Progenitor cell of endocrine pancreas (in vitro differentiated cells): ENCODE data around the gene ZC2HC1C.

DNA sequence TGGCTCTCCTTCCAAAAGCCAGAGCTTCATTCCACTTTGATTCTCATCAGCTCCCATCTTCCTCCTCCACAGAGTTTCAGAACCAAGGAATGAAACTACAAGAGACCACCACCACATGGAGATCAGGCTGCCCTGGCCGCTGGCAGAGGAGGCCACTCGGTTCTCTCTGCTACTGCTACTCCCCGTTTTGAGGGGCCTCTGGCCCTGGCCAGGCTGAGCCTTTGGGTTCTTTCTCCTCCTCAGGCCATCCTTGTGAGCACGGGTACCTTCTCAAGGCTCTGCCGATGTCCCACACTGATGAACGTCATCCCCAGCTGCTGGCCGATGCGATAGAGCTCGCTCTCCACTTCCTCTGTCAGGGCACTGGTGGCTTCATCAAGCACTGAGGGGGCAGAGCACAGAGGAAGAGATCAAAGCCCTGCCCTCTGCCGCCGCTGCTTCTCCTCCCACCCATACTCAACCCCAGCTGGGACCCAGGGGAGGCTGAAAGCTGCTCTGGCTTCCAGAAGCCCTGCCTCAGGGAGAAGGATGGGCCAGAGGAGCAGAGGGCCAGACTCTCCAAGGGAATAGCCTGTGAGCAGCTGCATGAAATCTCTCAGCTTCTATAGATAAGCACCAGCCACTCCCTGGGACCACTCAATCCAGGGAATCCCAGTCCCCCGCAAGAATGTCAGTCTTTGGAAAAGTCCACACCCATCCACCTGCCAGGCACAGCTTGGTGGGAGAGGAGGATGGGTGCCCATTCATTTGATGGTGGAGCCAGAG lies 16.1 kb downstream of the ABCD4 start:
- PRO-cap: no peak

- PRO-cap: no peak
Measured at GRCh38 chr14:74594713-74595618, 17.1 kb downstream of the LTBP2 start.

DNA sequence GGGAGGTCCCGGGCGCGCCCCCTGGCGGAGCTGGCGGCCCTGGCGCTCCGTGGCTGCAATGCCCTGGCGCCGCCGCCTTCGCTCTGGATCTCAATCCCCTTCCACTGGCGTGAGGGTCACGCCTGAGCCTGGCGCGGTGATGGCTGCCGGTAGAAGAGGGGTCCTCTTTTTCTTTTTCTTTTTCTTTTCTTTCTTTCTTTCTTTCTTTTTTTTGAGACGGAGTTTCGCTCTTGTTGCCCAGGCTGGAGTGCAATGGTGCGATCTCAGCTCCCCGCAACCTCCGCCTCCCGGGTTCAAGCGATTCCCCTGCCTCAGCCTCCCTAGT lies 670 bp upstream of the LTBP2 start:
- PRO-cap: no peak

DNA sequence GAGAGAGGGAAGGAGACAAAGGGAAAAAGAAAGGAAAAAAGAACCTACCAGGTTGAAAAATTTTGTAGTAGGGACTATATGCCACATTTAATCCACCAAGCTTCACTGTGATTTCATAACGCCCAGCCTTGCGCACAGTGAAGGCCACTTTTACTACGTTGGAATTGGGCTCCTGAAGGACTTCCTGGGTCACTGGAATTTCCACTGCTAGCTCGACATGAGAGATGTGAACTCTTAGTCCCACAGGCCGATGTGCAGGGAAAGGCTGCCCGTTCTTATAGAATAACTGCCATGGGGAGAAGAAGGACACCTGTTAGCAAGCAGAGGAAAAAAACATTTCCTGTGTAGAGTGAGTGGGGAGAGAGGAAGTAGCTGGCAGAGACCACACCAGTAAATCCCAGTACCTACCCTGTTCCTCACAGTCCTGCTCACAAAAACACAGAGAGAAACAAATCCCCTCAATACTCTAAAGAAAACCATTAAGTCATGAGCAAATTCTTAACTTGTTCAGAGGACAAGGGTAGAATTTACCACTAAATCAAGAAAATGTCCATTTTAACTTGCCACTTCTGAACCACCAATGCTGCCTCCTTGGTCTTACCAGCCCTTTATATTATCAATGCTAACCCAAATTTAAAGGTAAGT lies 29.5 kb downstream of the AREL1 start:
- PRO-cap: no peak

DNA sequence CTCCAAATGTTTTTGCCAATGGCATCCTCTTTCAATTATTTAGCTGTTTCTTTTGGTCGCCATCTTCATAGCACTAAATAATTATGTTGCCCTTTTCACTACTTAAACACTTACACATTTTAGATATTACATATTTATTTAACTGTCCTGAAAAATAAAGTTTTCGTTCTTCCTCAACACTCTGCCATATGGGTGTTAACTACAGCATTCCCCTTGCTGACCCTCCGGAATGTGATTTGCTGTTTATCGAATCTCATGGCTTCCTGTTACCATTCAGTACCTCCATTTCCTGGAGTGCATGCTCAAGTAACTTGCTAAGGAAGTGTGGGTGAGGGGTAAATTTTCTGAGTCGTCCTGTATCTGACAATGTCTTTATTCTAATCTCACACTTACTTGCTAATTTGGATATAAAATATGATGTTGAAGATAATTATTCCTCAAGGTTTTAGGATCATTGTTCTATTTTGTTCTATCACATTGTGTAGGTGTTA lies 29.5 kb downstream of the YLPM1 start:
- PRO-cap: no peak

DNA sequence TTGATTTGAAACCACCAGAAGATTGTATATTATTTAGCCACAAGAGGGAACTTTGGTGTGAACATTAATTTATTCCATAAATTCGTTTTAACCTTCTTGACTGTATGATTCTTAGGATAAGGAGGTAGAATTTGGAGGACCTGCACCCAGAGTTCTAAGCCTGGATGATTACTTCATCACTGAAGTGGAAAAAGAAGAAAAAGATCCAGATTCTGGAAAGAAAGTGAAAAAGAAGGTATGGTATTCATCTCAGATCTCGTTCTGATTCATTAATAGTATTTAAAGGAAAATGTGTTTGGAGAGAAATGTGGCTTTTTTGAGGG lies 53.3 kb downstream of the YLPM1 start:
- PRO-cap: no peak

DNA sequence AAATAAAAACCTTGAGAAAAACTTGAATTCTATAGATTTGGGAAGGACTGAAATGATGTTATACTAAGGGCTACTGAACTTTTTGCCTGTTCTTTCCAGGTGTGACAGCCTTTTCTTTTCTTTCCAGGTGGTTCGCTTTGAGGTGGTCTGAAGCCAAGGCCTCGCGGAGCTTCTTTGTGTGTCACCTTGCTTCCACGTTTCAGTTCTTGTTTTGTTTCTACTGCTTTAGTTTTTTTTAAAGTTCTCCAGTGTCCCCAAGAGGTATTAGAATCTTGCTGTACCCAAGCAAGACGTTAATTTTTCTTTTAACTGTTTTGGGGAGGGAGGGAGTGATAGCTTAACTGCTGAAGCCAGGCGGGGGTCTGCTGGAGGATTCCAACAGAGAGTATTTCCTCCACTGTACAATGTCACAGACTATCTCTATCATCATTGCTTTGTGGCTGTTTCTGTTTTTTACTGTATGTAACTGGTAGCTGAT lies 40.3 kb downstream of the PROX2 start:
- PRO-cap: no peak

DNA sequence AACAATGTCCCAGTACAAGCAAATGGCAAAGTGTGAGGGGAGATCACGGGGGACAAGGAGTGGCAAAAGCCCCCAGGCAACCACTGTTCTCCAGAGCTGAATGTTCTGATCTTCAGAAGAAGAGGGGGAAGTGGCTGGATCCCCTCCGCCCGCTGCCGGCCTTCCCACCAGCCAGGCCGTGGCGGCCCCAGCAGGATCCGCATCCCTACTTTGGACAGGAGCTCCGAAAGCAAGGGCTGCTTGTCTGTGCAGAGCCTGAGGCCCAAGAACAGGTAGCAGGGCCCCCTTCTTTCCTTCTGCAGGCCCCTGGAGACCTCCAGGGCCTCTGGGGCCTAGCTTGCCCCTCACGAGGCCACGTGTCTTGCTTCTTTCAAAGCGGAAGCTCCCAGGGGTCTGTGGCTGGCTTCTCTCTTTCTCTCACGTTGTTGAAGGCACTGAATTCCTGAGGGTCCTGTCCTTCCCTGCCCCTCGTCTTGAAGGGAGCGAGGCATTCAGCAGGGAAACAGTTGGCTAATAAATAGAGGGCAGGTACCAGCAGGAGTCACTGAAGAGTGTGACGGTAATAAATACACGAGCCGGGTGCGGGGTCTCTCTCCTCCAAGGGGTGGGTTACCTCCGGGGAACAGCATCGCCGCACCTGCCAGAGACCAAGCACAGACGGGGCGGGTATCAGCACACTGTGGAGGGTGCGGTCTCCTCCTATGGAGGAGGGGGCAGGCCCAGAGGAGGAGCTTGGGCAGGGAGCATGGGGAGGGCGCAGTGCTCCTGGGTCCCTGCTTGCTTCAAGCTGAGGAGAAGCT lies 13.1 kb downstream of the PGF start:
- PRO-cap: no peak

GRCh38 chr14:74953731-74954593 lies 1.4 kb downstream of the PGF start:
- PRO-cap: no peak

DNA sequence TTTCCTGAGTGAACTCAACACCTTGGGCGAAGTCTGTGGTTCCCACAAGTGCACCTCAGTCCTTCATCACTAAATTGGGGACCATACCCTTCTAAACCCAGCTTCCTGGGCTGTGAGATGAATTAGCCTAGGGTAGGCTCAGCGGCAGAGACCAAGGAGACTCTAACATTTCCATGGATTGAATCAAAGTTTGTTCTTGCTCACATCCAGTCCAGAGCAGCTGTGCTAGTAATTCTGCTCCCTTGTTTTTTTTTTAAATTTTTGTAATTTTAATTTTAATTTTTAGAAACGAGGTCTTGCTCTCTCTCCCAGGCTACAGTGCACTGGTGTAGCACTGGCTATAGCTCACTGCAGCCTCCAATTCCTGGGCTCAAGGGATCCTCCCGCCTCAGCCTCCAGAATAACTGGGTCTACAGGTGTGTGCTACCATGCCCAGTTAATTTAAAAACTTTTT lies 2.5 kb upstream of the PGF start:
- PRO-cap: no peak

DNA sequence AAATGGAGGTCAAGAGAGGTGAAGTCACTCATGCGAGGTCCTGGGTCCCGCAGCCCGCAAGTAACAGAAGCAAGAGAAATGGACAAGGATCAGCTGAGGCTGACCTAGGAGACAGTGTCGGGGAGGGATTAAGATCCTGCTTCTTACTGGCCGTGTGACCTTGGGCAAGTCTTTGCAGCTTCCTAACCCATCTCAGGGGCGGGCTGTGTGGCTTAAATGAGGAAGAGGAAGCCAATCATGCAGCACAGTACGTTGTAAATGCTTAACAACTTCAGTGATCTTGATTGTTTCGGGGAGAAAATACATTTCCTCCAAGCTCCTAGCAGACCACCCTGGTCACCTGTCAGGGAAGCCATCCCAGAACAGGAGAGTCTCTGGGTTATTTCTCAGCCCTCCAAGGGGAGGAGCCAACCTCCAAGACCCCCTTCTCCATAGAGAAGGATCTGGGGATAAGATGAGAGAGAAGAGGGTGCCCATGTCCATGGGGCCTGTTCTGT lies 7.2 kb upstream of the PGF start:
- PRO-cap: no peak

DNA sequence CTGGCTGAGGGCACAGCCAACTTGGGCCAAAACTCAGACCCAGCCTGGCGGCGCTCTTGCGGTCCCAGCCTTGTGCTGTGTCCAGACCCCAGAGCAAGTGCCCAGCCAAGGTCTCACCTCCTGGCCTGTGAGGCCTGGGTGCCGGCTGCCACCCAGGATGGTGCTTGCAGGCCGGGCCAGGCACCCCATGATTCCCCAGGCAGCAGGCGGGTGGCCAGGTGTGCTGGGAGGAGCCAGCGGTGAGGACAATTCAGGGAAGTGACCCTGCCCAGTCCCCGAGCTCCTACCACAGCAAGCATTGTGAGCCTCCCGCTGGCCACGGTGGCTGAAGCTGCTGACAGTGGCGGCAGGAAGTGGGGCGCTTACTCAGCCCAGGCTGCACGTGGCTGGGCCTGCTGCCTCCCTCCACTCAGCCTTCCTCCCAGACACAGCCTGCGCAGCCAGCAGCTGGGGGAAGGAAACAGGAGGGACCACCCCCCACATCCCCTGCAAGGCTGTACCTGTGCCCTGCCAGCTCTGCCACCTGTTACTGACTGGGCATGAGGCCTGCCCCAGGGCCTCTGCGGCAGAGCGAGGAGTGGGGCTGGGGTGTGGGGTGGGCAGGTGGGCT lies 17.8 kb upstream of the PGF start:
- PRO-cap: no peak

DNA sequence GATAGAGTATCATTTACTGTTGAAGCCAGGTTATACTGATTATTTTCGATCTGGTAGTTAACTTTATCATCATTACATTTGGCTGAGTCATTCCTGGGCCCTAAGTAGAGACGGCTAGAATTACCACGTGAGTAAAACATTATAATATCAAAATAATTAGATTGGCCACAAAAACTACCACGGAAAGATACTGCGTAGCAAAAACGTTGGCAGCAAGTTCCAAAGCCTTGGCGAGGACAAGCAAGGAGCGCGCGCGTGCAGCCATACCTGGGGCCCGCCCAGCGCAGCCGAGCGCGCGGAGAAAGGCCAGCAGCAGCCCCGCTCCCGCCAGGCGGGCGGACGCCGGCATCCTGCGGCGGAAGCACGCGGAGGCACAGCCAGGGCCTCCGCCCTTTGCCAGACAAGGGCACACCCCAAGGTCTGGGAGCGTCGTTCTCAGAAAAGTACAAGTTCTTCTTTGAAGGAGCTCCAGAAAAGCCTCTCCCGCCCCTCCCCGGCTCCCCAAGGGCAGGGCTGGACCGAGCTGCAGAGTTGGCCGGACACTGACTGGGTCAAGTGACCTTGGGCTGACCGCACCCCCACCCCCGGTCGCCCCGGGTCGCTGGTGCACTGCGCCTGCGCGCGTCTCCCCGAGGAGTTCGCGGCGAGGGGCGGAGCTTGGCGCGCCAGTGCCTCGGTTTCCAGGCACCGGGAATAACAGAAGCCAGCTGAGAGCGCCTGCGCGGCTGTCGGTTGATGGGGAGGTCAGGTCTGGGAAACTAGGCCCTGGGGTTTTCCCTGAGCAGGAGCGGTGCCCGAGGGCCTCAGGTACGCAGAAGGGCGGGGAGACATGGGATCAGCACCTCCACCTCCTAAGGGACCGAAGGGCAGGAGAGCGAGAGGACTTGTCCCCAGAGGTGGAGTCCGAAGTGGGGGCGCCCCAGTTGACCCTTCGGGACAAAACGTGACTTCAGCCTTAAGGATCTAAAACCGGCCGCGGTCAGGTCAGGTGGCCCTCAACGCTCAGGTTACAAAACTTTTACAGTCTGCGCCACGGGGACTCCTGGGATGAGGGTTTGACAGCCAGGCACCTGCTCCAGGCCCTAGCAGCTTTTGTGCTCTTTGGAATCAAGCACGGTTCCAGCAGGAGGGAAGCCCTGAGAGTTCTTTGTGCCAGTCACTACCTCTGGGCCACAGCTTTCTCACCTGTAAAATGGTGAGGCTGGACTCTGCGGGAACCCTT lies at the start of gene ZC2HC1C:
ZC2HC1C (plus strand) TSS at position 699 of the 1,222 bp plus-strand sequence.
- PRO-cap: bidirectional peak, plus-strand start at position 374 of the sequence, minus-strand start at position 281 of the sequence; bidirectional peak, plus-strand start at position 725 of the sequence, minus-strand start at position 544 of the sequence

GRCh38 chr14:75281751-75282672 lies 3.4 kb downstream of the FOS start:
- PRO-cap: no peak

DNA sequence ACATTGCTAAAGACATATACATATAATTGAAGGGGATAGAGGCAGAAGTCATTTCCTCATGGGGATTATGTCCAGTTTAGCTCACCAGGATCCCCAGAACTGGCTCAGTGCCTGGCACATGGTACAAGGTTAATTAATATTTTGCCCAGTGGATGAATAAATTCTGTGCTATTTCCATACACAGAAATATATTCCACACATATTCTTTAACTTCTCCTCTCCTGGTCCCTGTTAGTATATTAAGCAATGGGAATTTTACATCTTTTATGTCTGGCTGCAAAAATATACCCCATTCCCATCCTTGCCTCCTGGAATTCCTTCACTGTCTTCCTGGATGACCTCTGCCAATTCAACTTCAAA lies 6.7 kb downstream of the FOS start:
- PRO-cap: no peak

- PRO-cap: no peak
Measured at GRCh38 chr14:75299128-75299377, 20.4 kb downstream of the FOS start.

DNA sequence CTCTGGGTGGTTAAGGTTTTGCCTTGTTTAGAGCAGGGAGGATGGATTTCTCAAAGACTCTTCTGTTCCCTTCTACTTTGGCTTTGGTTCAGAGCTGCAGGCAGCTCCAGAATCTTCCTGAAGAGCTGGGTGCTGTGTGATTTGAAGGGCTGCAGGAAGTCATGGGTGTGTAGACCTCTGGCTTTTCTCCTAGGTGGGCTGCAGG lies 1.8 kb downstream of the JDP2 start:
- PRO-cap: no peak

DNA sequence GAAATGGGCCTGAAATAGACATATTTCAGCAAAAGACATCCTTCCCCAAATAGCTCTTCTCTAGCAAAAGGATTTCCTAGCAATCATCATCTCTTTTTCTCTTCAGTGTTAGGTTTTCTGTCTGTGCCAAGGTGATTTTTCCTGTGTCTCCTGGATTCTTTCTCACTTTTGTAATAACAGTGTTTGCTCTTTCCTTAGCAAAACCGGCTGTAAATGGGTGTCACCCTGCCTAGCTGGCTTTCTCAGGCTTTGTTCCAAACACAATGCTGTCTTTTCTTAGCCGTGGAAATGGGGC lies 21.8 kb downstream of the JDP2 start:
- PRO-cap: no peak

DNA sequence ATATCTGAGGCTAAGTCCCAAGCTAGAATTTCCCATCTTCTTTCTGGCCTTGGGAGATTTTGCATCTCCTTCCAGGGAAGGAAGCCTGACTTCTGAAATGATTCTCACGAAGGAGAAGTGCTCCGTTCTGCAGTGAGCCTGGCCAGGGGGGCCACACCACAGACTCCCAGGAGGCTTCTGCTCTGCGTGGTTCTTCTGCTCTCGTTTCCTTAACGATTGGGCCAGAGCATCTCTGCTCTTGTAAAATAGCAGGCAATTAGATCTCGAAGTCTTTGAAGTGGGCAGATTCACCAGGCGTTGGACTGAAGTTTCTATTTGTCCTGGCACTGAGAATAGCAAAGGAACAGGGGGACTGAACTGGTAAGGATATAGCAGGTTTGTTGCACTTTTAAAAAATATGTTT lies 6.6 kb upstream of the BATF start:
- PRO-cap: no peak

DNA sequence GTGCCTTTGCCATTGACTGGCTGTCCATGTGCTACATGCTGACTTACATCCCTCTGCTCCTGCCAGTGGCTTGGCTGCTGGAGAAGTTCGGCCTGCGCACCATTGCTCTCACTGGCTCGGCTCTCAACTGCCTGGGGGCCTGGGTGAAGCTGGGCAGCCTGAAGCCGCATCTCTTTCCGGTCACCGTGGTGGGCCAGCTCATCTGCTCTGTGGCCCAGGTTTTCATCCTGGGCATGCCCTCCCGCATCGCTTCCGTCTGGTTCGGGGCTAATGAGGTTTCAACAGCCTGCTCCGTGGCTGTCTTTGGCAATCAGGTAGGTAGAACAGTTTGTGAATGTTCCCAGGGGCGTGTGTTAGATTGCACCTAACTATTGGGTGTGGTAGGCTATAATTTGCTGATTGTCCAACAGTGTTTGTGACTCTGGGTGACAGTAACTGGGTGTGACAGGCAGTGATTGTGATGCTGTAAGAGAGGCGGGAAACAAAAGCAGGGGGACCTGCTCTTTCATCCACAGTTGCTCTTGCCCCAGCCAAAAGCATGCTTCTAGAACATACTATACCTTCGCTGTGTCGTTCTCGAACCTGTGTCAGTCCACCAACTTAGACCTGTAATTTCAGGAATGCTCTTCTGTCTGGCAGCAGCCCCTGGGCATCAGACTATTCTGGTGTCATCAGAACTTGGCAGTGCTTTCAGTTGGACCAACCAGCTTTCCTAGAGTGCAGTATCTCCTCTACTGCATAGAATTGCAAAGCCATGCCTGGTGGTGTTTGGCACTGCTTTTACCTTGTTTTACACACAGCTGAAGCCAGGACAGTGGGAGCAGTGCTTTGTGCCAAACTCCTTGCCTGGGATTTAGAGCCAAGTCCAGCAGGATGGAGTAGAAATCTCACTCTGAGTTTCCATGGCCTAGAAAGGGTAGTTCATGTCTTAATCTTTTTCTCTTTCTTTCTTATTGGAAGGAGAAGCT lies 1.2 kb downstream of the FLVCR2 start:
- PRO-cap: no peak